ENCODE results near the genes GSTM4 and LAMTOR5.

GRCh38 chr1:109655584-109656523 lies at the start of gene GSTM4:
Gene GSTM4, plus strand, starts transcription at chr1:109656099.
- RRBS = 4% methylated on average over 17 of the region's 54 CpGs

DNA sequence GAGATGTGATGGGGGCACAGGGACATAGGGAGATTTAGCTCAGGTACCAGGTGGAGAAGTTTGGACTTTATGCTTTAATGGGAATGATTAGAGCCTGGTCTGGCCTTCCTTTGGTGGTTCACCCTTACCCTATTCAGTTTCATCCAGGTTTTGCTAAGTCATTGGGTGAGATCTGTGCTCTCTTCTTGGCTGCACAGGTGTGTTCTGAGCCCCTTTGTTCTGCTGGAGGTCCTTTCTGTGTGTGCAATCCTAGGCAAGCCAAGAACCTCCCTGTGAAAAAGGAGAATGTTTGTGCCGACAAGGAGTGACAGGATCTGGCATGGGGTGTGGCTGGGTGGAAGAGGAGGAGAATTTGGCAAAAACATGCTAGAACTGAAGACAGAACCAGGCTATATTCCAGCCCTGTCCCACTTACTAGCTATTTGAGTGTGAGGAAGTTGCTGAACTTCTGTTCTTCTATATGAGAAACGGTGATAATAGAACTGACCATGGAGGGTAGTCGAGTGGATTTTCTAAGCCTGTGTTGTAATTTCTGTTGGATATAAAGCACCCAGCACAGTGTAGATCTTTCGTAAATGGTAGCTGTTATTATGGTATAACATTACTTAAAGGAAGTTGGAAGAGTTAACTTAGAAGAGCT lies 4.6 kb downstream of the GSTM5 start:
- RRBS = no CpG with 5 or more reads among the region's 4 CpGs

- RRBS = no CpG with 5 or more reads among the region's 6 CpGs
Observed at GRCh38 chr1:109764812-109765317, 1.1 kb upstream of the EPS8L3 start.

GRCh38 chr1:109773646-109774005 lies 9.9 kb upstream of the EPS8L3 start:
- RRBS = no CpG with 5 or more reads among the region's 10 CpGs

- RRBS = no CpG with 5 or more reads among the region's 13 CpGs
Observed at GRCh38 chr1:109791977-109792611, 28.4 kb upstream of the EPS8L3 start.

GRCh38 chr1:109821986-109822810 lies 58.5 kb upstream of the EPS8L3 start:
- RRBS = no CpG with 5 or more reads among the region's 13 CpGs

- RRBS = no CpG with 5 or more reads among the region's 15 CpGs
Observed at GRCh38 chr1:109823246-109824169, 59.8 kb upstream of the EPS8L3 start.

- RRBS = no CpG with 5 or more reads among the region's 16 CpGs
Observed at GRCh38 chr1:109877117-109877886, 33.3 kb upstream of the CSF1 start.

DNA sequence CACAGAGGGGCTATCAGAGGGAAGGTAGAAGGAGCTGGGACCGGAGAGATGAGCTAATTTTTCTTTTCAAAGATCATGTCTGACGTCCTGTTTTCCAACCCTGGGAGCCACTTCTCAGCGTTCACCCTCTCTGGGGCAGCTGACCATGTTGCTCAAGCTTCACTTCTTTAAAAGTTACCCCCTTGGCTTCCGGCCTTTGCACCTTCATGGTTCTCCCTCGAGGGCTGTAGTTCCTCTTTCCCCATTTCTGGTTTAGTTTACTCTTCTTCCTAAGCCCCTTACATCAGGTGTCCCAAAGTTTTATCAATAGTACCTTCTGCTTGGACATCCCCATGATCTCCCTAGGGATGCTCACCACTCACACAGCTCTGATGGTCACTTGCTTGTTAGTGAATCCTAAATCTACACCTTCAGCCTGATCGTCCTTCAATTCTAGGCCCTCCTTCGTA lies 23.8 kb upstream of the CSF1 start:
- RRBS = no CpG with 5 or more reads among the region's 7 CpGs

DNA sequence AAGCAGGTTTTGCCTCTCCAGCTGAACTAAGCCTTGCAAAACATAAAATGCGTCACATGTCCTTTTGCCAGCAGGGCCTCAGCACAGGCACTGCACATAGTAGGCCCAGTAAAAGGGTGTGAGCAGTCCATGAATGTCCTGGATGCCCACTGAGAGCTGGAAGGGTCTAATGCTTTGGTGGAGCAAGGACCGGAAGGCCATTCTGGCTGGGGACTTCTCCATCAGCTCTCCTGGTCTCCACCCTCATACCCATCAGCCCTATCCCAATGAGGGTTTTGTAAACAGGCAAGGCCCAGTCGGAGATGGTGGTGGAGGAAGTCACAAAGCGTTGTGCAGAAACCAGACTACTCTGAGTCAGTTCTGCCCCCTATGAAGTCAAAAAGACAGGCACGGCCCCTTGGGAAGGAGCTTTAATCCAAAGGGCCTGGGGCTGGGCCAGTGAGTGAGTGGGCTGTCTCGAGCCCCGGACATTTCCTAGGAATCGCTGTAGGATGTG lies 566 bp upstream of the AHCYL1 start:
- RRBS = no CpG with 5 or more reads among the region's 8 CpGs

GRCh38 chr1:110043565-110044207 lies 9.3 kb downstream of the STRIP1 start:
- RRBS = no CpG with 5 or more reads among the region's 10 CpGs

DNA sequence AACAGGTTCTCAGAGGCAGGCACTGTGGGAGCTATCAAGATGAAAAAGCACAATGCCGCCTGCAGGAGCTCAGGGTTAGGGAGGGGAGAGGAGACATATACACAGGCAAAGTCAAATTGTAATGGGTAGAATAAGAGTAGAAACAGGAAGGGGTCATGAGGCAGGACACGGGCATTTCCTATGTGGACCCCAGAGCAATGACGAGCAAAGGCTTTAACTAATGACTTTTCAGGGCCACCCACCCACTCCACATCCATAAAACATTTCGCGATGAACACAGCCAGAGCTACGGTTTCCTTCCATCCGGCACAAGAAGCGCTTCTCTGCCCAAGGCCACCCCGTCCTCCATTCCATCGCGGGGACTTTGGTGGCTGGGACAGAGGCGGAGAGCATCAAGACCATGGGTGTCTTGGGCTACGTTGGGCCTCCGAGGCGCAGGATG lies 724 bp upstream of the KCNC4 start:
- RRBS = no CpG with 5 or more reads among the region's 15 CpGs

GRCh38 chr1:110292416-110292810 lies 46.8 kb upstream of the RBM15 start:
- RRBS = no CpG with 5 or more reads among the region's 4 CpGs

DNA sequence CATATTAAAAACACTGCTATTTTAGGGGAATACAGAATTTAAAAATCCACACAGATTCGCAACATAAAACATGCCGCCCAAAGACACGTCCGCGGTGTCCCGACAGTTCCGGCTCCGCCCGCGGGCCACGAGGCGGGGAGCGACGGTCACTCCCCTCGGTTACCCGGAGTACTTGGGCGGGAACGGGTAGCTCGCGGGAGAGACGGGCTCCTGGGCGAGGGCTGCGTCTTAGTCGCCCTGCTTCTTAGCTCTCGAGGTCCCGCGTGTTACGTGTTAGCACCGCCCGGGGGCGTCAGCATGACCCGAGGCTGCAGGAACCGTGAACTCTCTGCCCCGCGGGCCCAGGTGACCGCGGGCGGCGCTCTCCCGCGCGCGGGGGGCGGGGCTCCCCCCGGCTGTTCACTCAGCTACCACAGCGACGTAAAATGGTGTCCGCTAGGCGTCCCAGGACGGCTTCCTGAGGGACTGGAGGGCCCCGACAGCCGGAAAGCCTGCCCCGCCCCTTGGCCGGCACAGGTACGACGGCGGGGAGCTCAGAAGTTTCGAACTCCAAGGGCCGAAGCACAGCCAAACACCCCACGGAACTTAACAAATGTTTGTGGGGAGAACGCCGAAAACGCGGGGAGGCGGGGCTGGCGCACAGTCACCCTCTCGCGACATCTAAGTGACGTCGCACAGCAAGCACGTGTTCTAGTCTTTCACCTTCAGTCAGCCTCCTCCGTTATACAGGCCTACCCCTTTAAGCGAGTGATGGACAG lies 860 bp upstream of the RBM15 start:
- RRBS = 1% methylated on average over 30 of the region's 73 CpGs

- RRBS = 4% methylated on average over 6 of the region's 81 CpGs
Observed at GRCh38 chr1:110407118-110408443, at the start of gene LAMTOR5. Gene LAMTOR5, minus strand, starts transcription at chr1:110407694.

- RRBS = no CpG with 5 or more reads among the region's 1 CpG
Observed at GRCh38 chr1:110477305-110477504, 26.3 kb downstream of the PROK1 start.

DNA sequence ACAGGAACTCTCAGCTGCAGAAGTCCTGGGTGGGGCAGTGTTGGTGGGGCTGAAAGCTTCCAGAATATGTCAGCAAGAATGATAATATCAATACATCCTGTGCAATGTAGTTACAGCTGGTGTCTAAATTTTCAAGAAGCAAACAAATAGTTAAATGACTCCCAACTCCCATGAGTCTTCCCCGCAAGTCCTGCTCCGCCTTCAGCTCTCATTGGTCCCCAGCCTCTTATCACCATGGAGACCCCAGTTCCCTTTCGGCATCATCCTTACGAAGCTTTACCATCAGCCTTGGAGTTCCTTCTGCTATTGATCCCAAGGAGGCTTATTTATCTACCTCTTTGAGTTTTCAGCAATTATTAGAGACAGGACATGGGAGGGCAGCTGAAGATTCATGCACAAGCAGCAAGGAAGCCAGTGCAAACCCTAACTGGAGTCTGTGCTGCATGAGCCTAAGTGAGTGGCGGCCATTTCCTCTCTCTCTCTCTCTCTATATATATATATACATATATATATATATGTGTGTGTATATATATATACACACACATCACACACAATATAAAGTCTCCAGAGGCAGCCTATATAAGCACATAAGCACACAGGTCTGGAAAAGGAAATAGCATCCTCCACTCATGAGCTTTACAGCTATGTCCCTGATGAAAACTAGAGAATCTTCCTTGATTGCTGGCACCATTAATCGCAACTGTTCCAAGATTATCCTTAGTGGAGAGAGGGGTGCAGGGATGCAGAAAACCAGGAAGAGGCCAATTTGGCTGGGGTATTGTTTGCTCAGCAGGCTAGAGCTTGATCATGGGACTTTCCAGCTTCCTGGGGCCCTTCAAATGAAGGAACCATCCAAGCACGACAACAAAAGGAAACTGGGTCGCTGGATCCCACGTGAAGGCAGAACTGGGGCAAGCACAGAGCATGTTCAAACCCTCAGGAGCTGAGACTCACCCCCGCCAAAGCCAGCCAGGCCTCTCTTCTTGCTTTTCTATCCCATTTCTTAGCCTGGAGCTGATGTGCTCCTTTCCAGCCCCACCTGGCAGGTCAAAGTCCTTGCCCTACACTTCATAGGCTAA lies 12.0 kb downstream of the KCNA2 start:
- RRBS = no CpG with 5 or more reads among the region's 10 CpGs

- RRBS = no CpG with 5 or more reads among the region's 8 CpGs
Observed at GRCh38 chr1:110671807-110672594, 2.7 kb downstream of the KCNA3 start.

DNA sequence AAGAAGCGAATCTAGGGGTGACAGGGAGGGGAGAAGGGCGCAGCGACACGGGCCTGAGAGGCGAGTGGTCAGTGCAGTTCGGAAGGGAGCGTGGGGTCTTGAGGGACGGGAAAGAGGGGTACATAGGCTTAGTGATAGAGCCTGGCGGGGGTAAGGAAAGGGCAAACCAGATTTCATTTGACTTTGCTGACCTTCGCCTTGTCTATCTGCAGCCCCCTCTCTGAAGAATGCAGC lies 278 bp downstream of the ATP5PB start:
- RRBS = no CpG with 5 or more reads among the region's 10 CpGs